HGPS cell (cell line): ENCODE measurements around the genes SERPINB8 and CDH7.

GRCh38 chr18:62485577-62485984 lies 37.2 kb upstream of the ZCCHC2 start:
- RRBS, result no CpG with 5 or more reads among the region's 9 CpGs

DNA sequence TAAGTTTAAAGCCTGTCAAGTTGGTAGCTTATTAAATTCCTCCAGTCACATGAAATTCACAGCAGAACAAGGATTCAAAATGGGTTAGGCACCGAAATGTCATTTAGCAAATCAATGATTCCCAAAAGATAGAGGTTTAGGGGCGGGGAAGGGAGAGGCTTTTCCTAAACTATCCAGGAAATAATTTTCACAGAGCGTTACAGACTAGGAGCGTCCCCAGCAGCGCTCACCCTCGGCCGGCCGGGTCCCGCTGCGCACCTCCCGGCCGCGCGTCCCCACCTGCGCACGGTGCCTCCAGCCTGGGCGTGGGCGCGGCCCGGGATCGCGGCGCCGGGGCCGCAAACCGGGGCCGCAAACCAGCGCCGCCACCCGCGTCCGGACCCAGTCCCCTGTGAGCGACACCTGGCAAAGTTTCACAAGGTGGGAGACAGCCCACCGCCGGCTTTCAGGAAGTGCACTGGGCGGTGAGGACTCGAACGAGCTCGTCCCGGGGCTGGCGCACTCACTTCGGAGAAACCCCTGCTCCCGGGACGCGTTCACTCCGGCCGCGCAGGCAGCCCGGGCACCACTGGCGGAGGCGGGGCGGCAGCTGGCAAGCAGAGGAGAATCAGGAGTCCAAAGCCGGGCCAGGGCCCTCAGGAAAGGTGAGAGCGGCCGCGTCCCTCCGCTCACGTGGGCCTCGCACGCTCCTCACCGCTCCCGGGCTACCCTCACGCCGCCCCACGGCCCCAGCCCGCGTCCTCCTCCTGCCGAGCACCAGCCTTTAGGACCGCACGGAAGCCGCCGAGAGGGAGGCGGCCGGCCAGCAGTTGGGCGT lies 535 bp upstream of the ZCCHC2 start:
- RRBS, result 1% methylated on average over 39 of the region's 75 CpGs

DNA sequence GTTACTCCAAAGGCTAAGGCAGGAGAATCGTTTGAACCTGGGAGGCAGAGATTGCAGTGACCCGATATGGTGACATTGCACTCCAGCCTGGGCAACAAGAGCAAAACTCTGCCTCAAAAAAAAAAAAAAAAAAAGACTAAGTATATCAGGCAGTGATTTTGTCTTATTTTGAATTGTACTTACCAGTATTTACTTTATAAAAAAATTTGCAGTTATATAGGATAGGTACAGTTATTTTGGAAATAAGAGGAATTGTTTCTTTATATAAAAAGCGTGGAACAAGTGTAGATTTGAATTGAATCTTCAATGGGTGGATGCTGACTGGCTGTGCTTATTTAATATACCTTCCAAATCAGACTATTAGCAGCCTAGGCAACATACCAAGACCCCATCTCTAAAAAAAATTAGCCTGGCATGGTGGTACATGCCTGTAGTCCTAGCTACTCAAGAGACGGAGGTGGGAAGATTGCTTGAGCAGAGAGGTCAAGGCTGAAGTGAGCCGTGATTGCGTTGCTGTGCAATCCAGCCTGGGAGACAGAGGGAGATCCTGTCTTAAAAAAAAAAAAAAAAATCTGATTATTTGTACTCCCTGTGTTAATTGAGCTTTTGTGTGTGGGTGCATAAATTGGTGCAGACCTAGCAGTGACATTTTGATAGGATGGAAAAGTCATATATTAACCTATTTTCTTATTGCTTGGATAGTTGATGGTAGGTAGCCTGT lies 11.1 kb downstream of the ZCCHC2 start:
- RRBS, result no CpG with 5 or more reads among the region's 6 CpGs

- RRBS, result 24% methylated on average over 6 of the region's 22 CpGs
Measured at GRCh38 chr18:62610725-62611381, 88.0 kb downstream of the ZCCHC2 start.

GRCh38 chr18:62632212-62632473 lies 83.2 kb upstream of the PHLPP1 start:
- RRBS, result no CpG with 5 or more reads among the region's 2 CpGs

- RRBS, result 1% methylated on average over 23 of the region's 52 CpGs
Measured at GRCh38 chr18:62714625-62715432, 512 bp upstream of the PHLPP1 start.

DNA sequence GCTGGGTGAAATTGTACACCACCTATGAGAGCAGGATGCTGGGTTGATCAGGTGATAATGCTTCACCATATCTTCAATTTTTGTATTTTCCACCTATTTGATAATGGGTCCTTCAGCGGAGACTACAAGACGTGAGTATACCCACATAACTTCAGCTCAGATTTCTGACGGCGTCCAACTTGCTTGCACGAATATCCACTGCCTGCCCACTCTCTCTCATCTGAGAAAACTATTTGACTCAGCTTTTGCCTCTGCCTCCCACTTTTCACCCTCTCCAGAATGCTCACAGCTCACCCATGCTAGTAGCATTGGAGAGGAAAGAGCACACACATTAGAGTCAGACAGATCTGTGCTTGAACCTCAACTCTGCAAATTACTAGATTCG lies 166.8 kb downstream of the BCL2 start:
- RRBS, result no CpG with 5 or more reads among the region's 6 CpGs

- RRBS, result no CpG with 5 or more reads among the region's 29 CpGs
Measured at GRCh38 chr18:63154742-63155797, 164.5 kb downstream of the BCL2 start.

DNA sequence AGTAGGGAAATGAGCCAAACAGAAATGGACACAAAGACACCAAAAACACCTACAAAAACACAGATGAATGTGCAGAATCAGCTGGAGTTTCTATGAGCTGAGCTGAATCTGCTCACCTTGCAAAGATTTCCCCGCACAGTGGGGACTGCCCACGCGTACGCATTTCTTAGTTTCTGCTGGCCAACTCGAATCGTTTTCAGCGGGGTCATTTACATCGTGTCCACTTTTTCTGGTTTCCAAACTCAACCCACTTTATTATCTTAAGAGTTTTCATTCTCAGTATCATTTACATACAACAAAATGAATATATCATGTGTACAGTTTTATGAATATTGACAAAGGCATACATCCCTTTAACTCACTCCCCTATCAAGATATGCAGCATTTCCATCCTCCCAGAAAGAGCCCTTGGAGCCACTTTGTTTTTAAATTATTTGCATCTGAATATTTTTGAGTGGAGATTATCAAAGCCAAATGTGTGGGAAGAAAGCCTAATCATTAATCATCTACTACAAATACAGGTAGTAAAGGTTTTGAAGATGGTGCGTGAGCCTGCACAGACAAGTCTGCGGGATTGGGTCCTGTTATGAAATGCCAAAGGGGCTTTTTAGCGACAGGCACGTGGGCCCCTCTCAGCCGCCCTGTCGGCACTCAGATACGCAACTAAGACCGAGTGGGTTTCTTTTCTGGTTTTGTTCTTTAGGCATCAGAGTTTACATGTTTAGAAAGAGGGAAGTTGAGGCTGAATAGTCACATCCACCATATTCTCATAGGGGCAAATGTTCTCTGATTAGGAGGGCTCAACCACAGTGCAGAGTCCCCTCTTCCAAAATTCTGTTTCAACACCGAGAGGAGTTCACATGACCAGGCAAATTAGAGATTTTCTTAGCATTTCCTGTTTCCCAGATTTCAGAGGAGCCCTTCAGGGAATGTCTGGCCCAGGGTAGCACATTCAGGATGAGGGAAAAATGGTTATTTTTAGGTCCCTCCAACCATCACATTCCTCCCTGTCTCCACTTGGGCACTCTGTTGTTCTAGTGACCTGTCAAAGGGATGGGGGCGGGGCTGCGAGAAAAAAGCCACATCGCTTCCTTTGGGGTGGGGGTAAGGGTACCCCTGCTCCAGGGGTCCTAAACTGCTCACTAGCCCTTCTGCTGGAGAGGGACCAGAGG lies 159.5 kb downstream of the BCL2 start:
- RRBS, result no CpG with 5 or more reads among the region's 20 CpGs

DNA sequence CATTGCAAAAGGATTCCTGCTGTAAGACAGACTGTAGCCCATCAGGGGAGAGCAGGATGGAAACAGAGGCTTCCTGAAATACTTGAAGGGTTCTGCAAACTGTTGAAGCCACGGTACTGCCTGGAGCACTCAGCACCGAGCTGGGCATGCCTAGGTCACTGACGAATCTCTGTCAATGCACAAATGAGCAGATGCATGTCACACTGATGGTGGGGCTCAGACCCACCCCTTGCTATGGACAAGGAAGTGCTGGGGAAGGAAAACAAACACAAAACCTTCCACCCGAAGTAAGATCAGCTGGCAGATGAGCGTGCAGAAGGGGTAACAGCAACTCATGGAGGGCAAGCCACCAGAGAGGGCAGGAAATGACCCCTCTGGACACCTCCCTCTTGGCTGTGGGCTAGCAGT lies 136.7 kb downstream of the BCL2 start:
- RRBS, result no CpG with 5 or more reads among the region's 5 CpGs

- RRBS, result no CpG with 5 or more reads among the region's 3 CpGs
Measured at GRCh38 chr18:63310536-63311161, 8.9 kb downstream of the BCL2 start.

GRCh38 chr18:63314880-63315625 lies 4.5 kb downstream of the BCL2 start:
- RRBS, result no CpG with 5 or more reads among the region's 6 CpGs

- RRBS, result 21% methylated on average over 4 of the region's 43 CpGs
Measured at GRCh38 chr18:63317564-63318417, 1.8 kb downstream of the BCL2 start.

DNA sequence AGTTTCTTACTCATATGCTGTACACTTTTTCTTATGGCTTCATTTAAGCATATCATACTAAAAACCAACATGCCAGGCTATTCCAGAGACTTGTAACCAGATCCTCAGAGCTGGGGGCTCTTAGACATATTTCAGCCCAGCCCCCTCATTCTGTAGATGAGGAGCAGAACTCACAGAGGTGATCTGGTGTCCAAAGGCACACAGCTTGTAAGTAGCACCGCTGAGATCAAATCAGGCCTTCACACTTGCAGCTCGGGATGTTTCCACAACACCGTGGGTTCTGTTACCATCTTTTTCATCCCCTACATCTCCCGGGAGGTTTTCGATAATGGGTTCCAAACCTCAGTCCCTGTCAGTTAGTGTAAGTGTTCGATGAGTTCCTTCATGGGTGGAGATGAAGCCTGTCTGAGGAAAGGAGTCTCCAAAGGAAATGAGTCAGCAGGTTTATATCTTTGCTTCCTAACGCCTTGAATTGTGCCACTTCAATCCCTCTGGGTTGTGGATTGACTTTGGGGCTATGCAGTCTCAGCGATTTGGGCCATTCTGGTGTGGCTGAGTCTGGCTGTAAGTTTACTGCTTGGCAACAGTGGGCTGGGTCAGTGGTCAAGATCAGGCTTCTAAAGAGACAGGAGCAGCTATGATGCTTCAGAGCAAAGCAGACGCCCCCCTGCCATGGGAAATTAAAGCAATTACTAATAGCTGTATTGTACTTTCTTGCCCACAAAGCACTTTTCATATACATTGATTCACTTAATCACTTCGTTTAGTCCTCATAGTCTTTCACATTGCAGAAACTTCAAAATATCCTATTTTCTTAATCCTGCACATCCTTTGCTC lies 1.2 kb downstream of the SERPINB5 start:
- RRBS, result no CpG with 5 or more reads among the region's 10 CpGs

GRCh38 chr18:63936547-63936954 lies 12.6 kb upstream of the HMSD start:
- RRBS, result 12% methylated on average over 5 of the region's 29 CpGs

DNA sequence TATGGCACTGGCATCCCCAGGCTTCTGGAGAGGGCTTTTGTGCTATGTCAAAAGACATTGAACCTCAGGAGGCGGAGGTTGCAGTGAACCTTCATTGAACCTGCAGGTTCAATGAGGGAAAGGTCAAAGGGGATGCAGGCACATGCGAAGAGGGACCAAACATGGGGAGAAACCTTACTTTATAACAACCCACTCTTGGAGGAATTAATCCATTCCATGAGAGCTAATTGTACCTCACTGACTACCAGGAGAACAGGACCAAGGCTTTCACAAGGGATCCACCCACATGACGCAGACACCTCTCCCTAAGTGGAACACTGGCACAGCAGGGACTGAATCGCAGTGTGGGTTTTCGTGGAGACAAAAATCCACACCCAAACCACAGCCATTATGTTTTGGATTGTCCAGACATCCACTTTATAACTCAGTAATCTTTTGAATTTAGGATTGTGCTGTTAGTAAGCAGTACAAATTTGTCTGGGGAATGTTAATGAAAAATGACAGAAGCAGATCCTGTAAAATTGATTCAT lies 4.0 kb upstream of the SERPINB8 start:
- RRBS, result no CpG with 5 or more reads among the region's 5 CpGs

DNA sequence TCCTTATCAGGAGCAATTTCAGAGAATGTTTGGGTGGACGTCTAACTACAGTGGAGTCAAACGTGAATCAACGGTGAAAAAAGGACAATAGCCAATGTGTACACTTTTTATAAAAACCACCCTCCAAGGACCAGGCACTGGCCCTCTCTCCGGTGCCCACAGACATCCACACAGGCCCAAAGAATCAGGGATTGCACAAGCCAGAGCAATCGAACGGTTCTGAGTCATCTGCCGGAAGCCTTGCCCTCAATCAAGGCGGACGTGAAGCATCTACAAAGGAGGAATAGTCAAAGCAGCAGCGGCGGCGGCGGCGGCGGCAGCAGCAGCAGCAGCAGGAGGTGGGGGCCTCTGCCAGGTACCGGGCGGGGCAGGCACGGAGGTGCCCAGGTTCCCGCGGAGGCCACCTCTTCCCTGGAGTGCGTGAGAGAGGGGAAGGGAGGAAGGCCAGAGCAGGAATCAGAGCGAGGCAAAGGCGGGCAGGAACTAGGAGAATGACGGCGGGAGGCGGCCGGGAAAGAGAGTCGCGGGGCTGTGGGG lies at the start of gene SERPINB8:
SERPINB8 (plus strand) TSS at position 249 of the 537 bp plus-strand sequence.
- RRBS, result 2% methylated on average over 7 of the region's 29 CpGs

- RRBS, result no CpG with 5 or more reads among the region's 6 CpGs
Measured at GRCh38 chr18:63979669-63980158, 9.8 kb downstream of the SERPINB8 start.

- RRBS, result 8% methylated on average over 47 of the region's 102 CpGs
Measured at GRCh38 chr18:65750130-65751323, at the start of gene CDH7. Gene CDH7, plus strand, starts transcription at chr18:65751012.